Renal cortical epithelial cell (primary cell): ENCODE measurements around the genes HSPA4 and VDAC1.

DNA sequence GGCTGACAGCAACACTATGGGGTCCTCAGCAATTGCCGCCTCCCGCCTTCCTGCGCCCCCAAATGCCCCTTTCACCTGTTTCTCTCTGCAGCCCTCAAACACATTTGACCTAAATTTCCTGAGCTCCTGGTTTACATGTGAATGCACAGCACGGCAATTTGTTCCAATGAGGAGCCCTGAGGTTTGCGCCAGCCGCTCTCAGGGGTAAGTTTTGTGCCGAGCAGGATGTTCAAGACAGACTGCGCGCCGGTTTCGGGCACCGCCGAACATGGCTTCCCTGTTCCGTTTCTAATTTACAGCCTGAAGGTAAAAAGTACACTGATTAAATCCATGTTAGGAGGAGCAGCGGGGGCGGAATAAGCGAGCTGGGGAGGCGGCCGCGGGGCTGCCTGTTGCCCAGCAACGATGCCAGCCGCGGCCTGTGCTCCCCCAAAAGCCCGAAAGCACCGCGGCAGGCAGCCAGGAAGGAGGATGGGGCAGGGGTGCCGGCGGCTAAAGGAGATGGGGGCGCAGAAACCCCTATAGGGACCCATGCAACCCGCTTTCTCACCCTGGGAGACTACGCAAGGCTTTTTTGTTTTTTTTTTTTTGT is 6.3 kb downstream of the SOWAHA start:
- RRBS: no CpG with 5 or more reads among the region's 31 CpGs

GRCh38 chr5:132829641-132830475 is 589 bp downstream of the SHROOM1 start:
- RRBS: 2% methylated on average over 14 of the region's 85 CpGs

GRCh38 chr5:132951579-132951854 is 11.9 kb downstream of the AFF4 start:
- RRBS: no CpG with 5 or more reads among the region's 4 CpGs

- RRBS: no CpG with 5 or more reads among the region's 5 CpGs
These were observed 2.7 kb upstream of the HSPA4 start for GRCh38 chr5:133049112-133049439.

- RRBS: 2% methylated on average over 24 of the region's 90 CpGs
These were observed at the start of gene HSPA4 for GRCh38 chr5:133051524-133052534. TSS of gene HSPA4 (plus strand) at chr5:133052013.

GRCh38 chr5:133964695-133965542 is 3.5 kb downstream of the C5orf15 start:
- RRBS: no CpG with 5 or more reads among the region's 3 CpGs

DNA sequence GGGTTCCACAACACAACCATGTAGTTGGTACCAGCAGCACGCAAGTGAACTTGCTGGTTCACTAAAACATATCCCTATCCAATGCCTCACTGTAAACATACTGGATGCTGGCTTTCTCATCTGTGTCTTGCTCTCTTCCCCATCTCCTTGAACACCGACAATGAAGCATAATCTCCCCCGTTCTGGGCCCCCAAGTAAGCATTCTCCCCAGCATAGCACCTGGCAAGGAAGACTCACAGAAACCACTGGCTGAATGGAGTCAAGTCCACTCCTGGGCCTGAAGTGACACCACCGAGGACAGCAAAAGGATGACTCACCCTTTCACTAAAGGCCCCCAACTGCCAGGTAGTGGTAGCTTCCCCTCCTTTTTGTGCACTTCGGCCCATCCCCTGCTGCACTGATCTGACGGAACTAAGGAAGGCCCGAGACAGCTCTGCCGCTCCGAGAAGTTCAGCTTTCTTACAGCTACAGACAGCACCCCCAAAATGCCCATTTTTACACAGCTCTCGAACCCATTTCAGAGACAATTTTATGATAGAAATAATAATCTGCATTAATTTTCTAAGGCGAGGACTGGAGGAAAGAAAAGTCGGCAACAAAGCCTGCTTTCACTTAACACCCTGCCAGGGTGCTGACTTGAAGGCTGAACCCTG is 9.4 kb downstream of the VDAC1 start:
- RRBS: no CpG with 5 or more reads among the region's 12 CpGs

DNA sequence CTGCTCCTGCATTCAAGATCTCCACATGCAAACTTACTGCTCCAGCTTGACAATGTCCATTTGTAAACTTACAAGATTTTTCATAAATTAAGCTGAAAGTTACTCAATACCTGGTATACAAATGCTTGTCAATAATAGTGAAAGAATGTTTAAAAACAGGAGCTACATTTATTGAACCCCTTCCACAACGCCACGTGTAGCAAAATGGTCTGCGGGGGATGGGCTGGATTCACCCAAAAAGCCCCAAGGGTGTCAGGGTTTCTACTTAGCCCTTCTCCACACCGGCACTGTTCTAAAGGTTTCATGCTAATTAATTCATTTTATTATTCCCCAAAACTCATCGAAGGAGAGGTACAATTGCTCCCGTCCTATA is 1.4 kb downstream of the VDAC1 start:
- RRBS: no CpG with 5 or more reads among the region's 6 CpGs

GRCh38 chr5:134004326-134005186 is at the start of gene VDAC1:
TSS of gene VDAC1 (minus strand) at chr5:134004975.
- RRBS: 2% methylated on average over 37 of the region's 110 CpGs

DNA sequence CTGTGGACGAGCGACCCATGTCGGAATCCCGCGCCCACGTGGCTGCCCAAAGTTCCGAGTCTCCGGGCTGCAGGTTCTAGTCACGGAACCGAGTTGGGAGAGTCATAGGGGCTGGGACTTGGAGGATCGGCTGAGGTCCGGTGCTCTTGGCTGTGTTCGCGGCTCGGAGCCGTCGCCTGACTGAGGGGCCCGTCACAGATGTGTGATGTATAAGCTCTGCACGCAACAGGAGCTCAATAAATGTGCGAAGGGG is 684 bp upstream of the TCF7 start:
- RRBS: 7% methylated on average over 5 of the region's 20 CpGs

DNA sequence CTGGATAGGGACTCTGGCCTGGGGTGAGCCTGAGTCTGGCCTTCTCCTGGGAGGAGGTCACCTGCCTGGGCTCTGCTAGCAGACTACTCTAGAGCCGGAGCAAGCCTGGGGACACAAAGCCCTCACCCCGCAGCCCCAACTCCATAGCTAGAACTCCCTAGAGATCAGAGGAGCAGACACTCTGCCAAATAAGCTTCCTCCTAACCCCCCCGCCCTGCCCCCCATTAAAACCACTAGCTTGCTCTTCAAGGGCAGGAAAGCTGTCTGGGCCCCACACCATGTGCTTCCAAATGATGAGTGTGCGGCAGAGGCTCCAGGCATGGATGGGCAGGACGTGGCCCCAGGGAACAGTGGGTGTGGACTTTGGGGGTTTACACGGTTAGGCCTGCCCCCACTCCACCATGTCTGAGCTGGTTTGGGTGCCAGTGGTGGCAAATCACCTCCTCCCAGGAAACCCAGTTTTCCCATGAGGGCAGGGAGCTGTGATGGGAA is 10.0 kb downstream of the TCF7 start:
- RRBS: no CpG with 5 or more reads among the region's 6 CpGs

GRCh38 chr5:134127053-134127942 is 12.8 kb downstream of the TCF7 start:
- RRBS: no CpG with 5 or more reads among the region's 16 CpGs

DNA sequence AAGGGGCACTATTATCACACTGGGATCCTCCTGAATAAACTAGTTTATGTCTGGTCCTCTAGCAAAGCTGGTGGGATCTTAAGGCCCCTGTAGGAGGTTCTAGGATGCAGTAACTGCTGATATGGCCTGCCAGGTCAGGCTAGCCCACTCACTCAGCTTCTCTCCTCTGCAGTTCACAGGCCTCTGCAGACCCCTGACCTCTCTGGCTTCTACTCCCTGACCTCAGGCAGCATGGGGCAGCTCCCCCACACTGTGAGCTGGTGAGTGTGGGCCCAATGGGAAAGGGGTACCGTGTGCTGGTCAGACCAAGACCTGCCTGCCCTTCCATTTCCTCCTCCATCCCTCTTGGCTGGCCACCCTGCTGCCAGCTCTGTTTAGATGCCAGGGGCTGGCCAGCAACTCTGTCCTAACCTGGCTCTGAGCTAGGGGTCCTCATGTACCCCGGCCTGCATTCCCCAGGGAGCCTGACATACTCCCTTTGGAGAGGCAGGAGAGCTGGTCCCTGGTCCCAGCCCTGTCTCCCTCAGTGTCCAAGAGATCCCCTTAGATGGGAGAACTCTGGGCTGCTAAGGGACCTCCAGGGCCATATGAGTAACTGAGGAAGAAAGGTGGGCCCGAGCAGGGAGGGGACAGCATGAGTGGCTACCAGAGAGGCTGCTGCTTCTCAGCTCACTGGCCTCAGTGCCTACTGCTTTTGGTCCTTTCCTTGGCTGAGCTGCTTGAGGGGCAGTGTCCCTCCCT is 24.5 kb downstream of the TCF7 start:
- RRBS: no CpG with 5 or more reads among the region's 3 CpGs

GRCh38 chr5:134141030-134141963 is 26.8 kb downstream of the TCF7 start:
- RRBS: no CpG with 5 or more reads among the region's 11 CpGs

- RRBS: no CpG with 5 or more reads among the region's 3 CpGs
These were observed 15.9 kb downstream of the SKP1 start for GRCh38 chr5:134160745-134161260.

DNA sequence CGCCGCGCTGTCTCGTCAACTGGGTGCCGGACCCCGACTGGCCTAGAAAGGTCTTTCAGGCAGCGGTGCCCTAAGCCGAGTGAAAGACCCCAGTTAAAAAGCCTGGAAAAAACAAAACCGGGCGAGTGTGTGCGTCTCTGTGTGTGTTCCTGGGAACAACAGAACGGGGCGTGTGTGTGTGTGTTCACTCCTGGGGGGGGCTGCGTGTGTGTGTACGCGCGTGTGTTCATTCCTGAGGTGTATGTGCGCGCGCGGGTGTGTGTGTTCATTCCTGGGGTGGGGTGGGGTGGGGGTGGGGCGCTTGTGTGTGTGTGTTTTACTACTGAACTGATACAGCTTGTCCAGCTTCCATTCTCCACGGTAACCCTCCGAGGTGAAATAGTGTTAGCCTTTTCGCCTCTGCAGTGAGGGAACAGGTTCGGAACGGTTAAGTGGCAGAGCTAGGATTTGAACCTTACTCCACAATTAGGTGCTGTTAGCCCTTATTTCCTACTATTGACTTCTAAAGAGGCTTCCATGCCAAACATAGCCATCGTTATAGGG is 497 bp upstream of the SKP1 start:
- RRBS: 1% methylated on average over 7 of the region's 28 CpGs

- RRBS: no CpG with 5 or more reads among the region's 1 CpG
These were observed 24.5 kb upstream of the SKP1 start for GRCh38 chr5:134201203-134201743.

DNA sequence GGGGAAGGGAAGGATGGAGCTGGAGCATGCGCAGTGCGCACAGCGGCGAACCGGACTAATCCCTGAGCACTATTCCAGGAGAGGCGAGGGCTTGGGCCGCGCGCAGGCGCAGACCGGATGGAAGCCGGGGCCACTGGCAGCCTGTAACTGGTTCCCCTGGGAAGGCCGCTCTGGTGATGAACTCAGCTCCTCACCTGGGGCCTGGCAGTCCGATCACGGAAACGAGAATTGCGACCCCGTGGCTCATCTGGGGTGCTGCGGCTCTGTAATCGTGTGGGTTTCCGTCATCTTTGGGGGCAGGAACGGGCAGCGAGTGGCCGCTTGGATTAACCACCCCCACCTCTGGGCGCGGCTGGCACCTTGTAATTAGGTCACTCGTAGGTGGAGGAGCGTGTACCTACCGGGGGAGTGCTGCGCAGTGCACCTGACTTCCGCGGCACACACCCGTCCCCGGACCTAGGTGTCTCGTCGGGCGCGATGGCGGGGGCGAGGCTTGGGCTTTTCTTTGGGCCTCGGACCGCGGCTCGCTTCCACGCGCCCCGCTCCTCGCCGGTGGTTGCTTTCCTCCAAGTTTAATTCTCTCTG is 521 bp upstream of the PPP2CA start:
- RRBS: 1% methylated on average over 30 of the region's 49 CpGs

DNA sequence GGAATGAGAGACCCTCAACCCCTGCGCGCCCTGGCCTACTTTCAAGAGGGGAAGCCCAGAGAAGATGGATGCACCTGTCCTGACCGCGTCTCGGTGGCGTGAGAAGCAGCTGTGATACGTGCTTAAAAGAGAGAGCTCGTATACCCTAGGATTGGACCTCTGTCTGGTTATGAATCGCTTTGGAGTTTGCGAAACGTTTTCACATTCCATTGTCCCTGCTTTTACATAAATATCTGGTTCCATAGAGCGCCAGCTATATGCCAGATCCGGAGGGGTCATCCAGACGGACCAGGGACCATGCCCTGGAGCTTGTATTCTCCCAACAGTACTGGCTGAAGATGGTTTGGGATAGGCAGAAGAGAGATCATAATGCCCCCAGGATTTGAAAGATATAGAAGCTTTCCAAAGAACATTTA is 1.0 kb upstream of the PPP2CA start:
- RRBS: no CpG with 5 or more reads among the region's 14 CpGs